Helper T cell (primary cell): ENCODE data around the genes AURKAIP1 and ANKRD65.

GRCh38 chr1:1343992-1344453 lies 5.2 kb downstream of the DVL1 start:
- PRO-cap, 2 experiments: no peak in any of the 2 experiments

DNA sequence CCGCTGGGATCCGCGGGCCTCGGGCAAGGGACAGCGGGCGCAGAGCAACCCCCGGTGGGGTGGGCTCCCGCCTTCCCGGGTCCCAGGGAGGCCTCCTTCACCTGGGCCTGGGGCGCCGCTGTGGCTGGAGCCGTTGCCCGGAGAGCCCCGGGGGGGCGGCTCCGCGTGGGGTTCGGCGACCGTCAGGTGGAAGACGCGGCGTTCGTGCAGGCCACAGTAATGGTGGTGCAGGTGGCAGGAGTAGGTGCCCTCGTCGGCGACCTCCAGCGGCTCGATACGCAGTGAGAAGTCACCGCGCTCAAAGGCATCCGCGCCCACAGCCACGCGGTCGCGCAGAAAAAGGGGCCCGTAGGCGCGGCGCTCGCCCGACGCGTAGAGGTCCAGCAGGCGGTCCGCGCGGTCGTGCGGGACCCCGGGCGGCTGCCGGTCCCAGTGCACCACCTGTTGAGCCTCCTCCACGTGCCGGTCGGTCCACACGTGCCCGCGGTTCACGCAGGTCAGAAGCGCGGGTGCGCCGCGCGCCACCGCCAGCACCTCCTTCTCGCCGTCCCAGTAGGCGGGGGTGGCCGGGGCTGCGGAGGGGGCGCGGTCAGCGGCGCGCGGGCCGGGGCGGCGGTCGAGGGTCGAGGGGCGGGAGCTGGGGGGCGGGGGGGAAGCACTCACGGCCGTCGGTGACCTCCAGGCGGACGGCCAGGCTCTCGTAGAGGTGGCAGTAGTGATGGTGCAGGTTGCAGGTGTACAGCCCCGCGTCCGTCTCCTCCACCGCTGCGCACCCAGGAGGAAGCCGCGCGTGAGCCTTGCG lies 3.6 kb downstream of the MXRA8 start:
- PRO-cap, 2 experiments: no peak in any of the 2 experiments

DNA sequence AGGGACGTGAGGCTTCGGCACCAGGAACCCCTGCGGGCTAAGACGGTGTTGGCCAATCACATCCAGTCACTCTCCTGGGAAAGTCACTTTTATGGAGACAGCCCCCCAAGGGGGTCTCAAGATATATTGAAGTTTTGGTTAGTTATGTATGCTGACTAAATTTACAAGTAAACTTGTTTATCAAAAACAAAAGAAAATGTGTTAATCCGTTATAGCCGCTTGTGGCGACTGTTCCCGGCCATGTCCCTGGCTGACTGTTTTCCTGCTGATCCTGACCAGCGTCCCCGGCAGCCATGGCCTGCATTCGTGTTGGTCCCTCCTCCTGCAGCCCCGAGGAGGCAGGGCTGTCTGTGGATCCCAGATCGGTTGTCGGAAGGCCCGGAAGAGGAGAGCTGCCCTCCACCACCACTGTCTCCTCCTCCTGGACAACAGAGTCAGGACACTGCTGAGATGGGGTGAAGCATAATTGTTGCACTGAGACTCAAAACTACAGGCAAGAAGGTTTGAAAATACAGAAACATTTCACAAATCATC lies 3.5 kb upstream of the MXRA8 start:
- PRO-cap, 2 experiments: no peak in any of the 2 experiments

DNA sequence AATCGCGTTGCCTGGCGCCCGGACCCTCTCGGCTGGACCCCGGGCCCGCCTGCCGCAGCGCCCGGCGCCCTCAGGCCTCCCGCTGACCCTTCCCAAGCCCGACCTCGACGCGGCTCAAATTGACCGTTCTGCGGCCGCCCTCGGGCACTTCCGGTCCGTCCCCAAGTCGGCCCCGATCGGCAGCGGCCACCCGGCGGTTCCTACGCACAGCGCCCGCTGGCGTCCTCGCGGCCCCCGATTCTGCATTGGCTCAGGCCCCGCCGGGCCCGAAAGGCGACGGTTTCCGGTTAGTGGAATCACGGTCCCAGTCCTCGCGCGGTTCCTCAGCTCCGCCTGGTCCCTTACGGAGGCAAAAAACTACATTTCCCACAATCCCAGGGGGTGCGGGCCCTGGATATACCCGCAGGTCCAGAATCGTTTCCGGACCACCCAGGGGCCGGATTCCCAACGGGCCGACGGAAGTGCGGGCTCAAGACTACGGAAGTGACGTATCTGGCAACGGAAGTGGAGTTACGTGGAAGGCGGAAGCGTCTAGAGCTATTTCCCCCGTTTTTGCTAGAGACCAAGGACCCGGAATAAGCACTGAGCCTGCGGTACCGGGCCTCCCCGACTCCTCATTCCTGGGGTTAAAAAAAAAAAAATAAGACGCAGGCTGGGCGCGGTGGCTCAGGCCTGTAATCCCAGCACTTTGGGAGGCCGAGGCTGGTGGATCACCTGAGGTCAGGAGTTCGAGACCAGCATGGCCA lies at the start of gene AURKAIP1:
Gene AURKAIP1 (minus strand): TSS at position 157 of the 746 bp plus-strand sequence.
- PRO-cap, 2 experiments: peak in 2 of 2 experiments; most common plus-strand start position 546 of the sequence (in 2); most common minus-strand start position 237 of the sequence (in 2)

- PRO-cap, 2 experiments: no peak in any of the 2 experiments
Observed at GRCh38 chr1:1385490-1385801, 10.4 kb upstream of the AURKAIP1 start.

DNA sequence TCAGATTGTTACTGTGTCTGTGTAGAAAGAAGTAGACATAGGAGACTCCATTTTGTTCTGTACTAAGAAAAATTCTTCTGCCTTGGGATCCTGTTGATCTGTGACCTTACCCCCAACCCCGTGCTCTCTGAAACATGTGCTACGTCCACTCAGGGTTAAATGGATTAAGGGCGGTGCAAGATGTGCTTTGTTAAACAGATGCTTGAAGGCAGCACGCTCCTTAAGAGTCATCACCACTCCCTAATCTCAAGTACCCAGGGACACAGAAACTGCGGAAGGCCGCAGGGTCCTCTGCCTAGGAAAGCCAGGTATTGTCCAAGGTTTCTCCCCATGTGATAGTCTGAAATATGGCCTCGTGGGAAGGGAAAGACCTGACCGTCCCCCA lies 2.7 kb upstream of the MRPL20 start:
- PRO-cap, 2 experiments: no peak in any of the 2 experiments

DNA sequence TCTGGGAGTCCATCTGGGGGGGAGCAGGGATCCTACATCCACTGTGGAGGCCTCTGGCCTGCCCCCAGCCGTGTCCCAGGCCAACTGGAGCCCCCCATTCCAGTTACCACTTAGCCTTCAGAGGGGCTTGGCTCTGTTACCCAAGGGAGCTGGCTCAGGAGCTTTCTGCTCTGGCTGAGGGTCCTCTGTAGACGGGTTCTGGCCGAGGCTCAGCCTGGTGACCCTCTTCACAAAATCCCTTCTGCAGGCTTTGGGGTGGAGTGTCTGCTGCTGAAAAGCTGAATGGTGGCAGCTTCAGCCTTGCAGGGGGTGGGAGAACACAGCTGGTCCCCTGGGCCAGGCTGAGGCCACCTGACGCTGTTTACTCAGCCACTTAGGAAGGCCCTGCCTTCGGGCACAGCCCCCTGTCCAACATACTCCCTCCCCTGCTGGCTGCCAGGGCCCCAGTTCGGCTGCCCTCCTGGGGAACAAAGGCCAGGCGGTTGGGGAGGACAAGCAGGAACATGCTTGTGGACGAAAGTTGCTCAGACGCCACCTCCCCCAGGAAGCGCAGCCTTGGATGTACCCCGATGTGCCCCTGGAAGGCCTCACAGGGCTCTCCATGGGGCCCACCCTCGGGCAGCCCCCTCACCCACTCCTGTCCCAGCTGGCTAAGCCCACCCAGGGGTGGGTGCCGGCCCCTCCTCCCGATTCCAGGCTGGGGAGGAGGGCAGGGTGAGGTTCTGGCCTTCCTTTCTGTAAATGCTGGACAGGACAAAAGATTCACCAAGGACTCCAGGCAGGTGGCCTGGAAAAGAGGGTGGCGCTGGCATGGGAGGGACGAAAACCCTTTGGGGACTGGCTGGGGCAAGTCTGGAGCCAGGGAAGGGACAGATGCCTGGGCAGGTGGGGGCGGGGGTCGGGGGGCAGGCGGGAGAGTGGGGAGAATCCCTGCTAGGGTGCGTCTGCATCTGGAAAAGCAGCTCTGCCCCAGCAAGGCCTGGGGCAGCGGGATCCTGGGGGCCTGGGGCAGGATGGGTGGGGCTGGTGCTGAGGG lies at the start of gene ANKRD65:
Gene ANKRD65 (minus strand): TSS at position 284 of the 1,036 bp plus-strand sequence.
- PRO-cap, 2 experiments: no peak in any of the 2 experiments

GRCh38 chr1:1426517-1427363 lies 1.1 kb downstream of the TMEM88B start:
- PRO-cap, 2 experiments: no peak in any of the 2 experiments

- PRO-cap, 2 experiments: no peak in any of the 2 experiments
Observed at GRCh38 chr1:1533225-1533931, 7.0 kb downstream of the TMEM240 start.

GRCh38 chr1:1541553-1542550 lies 1.4 kb upstream of the TMEM240 start:
- PRO-cap, 2 experiments: no peak in any of the 2 experiments

DNA sequence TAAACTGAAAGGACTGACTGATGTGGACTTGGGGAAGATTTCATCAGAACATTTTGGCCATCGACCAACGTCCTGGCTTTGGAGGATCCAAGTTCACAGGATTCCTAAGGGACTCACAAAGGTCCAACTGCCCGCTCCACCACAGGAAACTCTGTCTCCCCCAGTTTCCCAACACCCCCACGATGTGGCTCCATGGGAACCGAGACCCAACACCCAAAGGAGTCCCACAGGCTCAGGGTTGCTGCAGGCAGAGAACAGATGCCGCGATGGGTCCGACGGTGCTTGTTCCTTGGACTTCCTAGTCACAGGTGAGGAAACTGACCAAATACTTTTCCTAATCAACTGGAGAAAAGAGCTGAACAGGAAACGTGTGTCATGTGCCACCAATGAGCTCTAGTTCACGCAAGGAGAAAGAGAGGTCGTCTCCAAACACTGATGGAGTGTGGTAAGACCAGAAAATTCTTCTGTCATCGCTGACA lies 9.2 kb downstream of the SSU72 start:
- PRO-cap, 2 experiments: no peak in any of the 2 experiments

DNA sequence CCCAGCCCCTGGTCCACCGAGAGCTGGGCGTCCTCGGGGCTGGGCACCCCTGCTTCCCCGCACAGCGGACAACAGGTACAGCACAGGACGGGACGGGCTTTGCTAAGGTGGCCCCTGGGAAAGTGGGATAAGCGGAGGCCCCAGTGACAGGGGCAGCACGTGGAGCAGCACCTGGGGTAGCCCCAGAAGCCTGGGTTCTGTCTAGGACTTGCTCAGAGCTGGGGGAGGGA lies 2.7 kb downstream of the MMP23B start:
- PRO-cap, 2 experiments: no peak in any of the 2 experiments

DNA sequence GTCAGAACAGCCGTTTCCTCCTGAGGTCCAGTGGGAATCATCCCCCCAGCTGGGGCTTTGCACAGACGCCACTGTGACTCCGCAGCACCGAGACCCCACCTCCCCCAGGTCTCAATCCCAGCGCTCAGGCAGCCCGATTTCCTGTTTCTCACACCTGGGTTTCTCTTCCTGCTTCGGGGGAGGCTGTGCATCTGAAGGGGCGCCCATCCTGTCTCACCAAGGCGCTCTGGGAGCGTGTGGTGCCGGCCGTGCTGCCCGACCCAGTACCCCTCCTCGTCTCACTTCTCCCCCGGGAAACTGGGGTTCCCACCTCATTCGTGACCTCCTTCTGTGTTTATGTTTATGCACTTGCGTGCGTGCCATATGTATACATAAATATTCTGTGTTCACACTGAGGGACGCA lies 14.7 kb downstream of the SLC35E2B start:
- PRO-cap, 2 experiments: peak in 2 of 2 experiments; most common plus-strand start position 219 of the sequence (in 2); most common minus-strand start position 140 of the sequence (in 2)

DNA sequence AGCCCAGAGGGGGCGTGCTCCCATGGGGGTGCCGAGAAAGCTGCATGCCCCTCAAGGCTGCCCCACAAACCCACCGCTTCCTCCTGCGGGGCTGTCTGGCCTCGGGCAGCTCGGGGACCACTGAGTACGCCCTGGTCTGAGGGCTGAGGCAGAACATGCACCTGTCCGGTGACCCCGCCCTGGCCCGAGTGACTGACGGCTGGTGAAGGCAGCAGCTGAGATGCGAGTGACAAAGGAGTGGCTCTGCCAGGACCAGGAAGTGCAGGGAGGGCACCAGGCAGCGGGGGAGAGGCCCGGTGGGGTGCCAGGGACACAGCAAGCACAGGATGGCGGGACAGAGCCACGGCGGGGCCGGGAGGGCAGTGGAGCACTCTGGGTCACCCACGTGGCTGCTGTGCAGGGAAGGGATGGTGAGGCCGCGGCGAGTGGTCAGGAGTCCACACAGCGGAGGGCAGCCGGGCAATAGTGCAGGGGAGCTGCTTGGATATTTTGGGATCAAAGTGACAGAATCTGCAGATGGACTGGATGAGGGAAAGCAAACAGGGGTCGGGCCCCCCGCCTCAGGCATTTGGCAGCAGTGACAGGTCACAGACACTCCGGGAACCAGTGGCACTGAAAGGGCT lies 18.5 kb downstream of the NADK start:
- PRO-cap, 2 experiments: no peak in any of the 2 experiments

DNA sequence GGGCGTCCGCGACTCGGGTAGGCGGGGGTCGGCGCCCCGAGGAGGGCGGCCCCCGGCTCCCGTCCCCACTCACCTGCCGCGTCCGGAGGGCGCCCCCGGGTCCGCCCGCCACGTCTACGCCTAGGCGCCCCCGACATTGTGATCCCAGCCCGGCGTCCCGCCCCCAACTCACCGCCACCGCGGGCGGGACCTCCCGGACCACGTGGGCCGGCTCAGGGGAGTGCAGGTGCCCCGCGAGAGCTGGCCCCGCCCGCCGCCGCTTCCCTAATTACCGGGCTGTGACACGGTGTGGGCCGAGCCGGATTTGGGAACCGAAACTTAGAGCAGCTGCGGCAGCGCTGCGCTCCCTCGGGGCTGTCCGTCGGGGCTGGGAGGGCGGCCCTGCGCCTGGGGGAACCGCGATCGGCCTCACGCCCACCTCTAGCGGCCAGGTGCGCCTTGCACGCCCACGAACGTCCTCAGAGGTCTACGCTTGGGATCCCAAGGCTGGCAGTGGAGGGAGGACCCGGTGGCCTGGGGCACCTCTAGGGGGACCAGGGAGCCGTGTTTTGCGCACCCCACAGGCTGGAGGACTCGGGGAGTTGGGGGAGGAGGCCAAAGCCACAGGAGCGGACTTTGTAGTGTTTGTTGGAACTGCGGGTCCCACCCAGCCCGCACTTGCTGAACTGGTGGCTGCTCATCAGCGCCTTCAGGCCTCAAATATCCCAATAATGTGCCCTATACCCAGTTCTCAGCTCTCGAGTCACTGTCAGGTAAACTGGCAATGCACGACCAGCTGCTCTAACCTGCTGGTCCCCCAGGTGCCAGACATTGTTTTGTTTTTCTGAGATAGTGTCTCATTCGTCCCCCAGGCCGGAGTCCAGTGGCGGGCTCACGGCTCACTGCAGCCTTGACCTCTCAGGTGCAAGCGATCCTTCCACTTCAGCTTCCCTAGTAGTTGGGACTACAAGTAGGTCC lies 681 bp upstream of the NADK start:
- PRO-cap, 2 experiments: peak in 2 of 2 experiments; most common plus-strand start position 296 of the sequence (in 2); most common minus-strand start position 143 of the sequence (in 2)

DNA sequence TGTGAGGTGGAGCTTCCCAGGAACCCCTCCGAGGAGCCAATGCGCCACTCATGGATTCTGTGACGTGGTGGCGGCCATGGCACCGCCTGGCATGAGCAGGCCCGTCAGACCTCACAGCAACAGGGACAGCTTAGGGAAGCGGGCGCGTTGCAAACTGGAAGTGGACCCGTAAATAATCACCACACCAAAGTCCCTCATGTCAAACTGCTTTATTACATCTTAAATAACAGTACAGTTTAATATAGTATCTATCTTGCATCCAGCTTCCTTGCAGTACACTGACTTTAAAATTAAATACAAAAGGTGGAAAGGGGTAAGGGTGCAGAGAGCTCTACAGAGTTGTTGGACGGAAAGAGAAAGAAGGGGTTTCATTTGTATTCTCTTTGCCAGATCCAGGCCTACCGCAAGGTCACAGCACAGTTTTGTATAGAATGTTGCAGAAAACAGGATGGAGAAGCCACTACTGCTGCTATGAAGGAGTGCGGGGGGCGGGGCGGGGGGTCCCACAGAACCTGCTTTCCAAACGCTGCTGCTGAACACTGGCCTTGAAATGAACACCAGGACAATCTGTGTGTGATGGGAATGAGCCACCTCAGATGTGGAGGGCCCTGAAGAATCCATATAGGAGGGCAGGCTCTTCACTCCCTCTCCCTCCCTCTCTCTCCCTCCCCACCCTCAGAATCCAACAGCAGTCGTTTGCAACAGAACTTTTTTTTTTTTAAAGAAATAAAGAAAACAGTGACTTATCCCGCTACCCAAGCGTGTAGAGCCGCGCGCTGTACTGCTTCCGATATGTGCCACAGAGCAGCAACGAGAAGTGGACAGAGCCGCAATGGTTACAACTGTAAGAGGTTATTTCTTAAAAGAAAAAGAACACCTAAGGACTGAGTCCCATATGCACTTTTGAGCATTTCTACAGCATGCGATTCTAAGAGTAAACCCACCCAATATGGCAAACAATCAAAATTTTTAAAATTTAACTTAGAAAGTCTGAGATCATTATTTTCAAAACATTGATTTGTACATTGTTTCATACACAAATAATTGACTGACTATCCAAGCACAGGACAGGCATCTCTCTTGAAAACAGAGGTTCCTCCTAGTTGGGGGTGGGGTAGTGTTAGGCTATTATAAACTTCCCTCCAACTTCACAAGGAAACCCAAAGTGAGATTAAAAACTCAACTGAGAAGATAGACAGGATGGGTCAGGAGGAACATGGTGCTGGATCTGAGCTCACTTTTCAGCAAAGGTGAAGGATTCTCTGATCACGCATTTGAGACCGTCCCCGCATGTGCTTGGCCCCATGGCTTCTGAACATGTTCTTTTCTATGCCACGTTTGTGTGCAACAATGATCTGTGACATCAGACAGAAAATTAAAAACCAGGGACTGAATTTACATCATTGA lies 7.3 kb upstream of the NADK start:
- PRO-cap, 2 experiments: no peak in any of the 2 experiments

- PRO-cap, 2 experiments: no peak in any of the 2 experiments
Observed at GRCh38 chr1:1863324-1863932, 27.5 kb downstream of the GNB1 start.

DNA sequence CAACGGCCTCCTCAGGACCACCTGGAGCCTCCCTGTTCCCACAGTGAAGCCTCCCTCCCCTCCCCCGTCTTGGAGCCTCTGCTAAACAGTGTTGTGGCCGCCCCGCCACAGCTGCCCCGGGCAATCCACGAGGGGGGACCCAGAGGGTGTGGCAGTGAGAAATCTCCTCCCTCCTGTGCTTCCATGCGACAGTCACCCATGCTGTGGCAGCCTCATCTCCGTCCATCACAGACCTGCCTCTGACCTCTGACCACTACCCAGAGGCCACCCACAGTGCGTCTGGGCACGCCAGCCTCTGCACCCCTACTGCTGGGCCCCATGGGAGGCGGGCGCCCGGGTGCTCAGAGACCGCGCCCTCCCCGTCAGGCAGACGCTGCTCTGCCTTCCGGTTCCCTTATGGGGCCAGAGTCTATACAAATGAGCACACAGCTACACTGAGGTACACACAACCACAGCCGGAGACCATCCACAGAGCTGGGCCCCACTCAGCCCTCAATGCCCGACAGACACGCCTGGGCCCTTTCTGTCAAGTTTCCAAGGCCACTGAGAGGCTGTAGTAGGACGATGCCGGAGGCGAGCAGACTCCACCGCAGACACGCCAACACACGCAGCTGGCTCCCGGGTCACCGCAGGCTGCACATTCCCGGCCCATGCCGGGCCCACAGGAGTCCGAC lies 23.8 kb upstream of the TMEM52 start:
- PRO-cap, 2 experiments: no peak in any of the 2 experiments

DNA sequence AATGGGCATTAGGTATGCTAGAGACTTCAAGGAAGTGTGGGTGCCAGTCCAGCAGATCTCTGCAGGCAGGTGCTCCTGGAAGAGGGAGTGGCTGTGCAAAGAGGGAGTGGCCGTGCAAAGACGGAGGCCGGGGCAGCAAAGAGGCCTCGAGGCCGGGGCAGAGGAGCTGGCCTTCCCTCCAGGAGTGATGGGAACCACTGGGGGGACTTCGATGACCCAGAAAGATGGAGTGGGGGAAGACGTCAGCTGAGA lies 1.9 kb upstream of the PRKCZ start:
- PRO-cap, 2 experiments: no peak in any of the 2 experiments

DNA sequence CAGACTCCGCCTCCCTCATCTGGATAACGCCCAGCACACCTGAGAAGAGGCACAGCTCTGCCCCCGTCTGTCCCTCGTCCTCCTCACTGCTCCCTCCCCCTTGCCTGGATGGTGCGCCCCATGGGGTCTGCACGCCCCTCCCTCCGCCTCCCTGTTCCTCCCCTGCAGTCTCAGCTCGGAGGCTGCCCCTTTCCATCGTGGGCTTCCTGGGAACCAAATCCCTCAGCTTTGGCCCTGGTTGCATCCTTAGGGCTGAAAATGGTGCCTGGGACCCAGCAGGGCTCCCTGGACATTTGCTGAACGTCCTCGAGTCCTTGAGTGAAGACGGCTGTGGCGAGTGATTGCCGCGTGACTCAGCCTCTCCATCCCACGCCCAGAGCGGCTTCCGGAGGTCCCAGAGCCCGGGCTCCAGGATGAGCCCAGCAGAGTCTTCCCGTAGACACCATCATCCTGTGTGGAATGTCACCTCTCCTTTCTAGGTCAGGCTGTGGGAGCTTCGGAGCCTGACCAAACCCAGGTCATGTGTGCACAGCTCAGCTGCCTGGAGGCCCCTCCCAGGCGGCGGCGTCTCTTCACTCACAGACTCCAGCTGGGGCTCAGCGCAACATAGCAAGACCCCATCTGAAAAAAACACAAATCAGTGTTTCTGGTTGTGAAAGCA lies 38.1 kb downstream of the PRKCZ start:
- PRO-cap, 2 experiments: no peak in any of the 2 experiments